ENCODE data around the gene FSHR.

DNA sequence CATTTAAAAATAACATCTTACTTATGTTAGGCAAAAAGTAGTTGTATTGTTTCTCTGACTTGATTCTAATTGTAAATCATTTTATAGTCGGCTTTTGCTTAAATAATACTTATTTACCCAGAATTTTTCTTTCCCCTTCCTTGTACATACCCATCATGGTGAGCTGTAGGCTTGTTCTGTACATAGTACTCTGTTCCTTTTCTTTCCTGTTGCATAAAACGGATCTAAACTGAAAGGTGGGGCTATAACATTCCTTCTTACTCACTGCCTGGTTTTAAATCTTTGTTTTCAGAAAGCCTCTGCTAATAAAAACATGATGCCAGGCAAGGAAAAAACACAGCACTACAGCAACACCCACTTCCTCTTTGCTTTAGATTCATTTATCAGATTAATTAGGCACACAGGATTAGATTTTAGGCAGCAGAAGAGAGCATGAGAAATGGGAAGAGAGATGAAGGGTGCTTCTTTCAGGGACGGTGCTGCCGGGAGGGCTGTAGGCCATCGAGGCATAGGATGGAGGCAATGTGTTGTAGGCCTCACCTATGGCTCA is 19.6 kb upstream of the STON1 start:
- PRO-cap: no peak

GRCh38 chr2:48528948-48529644 is 858 bp upstream of the STON1 start:
- PRO-cap: unidirectional peak, plus-strand start at chr2:48529383

- PRO-cap: no peak
These were observed at the start of gene FSHR for GRCh38 chr2:49154273-49154715. Gene FSHR (minus strand): TSS chr2:49154515.

DNA sequence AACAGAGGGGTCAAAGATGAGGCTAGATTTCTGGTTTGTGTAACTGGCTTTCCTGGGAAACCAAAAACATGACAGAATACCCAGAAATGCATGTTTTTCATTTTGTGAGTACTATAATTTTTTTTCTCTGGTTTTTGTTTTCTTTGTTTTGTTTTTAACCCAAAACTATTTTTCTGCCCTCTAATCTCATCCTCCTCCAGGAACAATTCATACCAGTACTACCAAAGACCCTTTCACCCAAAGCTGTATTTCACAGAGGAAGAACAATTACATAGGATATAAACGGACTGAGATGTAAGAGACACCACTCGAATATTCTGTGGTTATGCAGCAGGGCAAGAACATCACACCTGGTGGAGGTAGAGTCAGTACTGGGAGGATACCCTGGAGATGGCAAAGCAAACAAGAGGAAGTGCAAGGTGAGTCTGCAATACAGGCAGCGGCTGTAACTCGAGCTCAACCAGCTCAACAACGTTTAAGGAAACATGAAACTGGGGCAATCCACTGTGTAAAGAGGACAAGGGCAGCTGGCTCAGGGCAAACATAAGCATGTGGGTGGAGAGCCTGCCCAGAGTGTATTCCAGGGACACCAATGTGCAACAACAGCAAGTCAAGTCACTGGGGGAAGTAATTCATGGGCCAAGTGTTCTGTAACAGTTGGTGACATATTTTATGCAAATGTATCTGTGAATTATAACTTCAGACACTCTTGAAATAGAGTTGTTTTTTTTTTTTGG is 19.0 kb downstream of the NRXN1 start:
- PRO-cap: no peak

DNA sequence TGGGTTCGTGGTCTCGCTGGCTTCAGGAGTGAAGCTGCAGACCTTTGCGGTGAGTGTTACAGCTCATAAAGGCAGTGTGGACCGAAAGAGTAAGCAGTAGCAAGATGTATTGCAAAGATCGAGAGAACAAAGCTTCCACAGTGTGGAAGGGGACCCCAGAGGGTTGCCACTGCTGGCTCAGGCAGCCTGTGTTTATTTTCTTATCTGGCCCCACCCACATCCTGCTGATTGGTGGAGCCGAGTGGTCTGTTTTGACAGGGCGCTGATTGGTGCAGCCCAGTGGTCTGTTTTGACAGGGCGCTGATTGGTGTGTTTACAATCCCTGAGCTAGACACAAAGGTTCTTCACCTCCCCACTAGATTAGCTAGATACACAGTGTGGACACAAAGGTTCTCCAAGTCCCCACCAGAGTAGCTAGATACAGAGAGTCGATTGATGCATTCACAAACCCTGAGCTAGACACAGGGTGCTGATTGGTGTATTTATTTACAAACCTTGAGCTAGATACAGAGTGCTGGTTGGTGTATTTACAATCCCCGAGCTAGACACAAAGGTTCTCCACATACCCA is 747.8 kb upstream of the NRXN1 start:
- PRO-cap: no peak

DNA sequence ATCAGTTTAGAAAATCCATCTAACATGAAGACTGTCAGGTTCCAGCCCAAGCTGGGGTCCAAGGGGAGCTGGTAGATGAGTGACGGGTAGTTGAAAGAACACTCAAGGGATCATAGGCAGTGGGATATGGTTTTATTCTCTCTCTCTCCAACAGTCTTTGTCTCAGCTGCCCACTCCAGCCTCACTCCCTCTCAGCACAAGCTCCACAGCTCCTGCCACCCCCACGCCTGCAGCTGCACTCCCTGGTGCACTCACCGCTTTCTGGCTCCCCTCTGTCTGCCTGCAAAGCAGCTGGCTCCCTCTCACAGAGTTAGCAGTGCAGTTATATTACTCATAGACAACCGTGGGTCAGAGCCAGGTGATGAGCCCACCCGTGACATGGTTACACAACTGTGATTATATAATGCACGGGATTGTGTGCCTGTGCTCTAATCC is 277.0 kb upstream of the CHAC2 start:
- PRO-cap: no peak

DNA sequence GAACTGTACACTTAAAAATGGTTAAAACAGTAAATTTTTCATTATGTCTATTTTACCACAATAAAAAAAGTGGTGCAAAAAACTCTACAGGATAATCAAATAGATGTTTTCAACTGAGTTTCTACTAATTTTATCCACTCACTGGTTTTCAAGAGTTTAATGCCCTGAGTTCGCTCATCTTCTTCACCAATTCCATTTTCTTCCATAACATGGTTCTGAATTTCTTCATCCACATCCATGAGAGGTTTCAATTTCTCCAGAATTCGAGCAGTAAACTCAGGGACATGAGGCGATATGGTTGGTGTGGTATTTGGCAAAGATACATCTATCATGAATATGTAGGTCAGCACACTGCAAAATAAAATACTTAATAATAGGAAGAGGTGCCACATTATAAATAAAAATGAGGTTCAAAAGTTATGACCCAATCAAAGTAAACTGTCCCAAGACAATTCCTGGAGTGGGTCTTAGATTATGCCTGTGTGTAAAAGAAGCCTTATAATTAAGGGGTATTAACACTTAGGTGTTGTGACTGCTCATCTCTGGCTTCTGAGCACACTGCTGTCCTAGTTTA is 27.4 kb upstream of the GPR75 start:
- PRO-cap: no peak

- PRO-cap: no peak
These were observed 29.4 kb downstream of the C2orf73 start for GRCh38 chr2:54359929-54360571.

DNA sequence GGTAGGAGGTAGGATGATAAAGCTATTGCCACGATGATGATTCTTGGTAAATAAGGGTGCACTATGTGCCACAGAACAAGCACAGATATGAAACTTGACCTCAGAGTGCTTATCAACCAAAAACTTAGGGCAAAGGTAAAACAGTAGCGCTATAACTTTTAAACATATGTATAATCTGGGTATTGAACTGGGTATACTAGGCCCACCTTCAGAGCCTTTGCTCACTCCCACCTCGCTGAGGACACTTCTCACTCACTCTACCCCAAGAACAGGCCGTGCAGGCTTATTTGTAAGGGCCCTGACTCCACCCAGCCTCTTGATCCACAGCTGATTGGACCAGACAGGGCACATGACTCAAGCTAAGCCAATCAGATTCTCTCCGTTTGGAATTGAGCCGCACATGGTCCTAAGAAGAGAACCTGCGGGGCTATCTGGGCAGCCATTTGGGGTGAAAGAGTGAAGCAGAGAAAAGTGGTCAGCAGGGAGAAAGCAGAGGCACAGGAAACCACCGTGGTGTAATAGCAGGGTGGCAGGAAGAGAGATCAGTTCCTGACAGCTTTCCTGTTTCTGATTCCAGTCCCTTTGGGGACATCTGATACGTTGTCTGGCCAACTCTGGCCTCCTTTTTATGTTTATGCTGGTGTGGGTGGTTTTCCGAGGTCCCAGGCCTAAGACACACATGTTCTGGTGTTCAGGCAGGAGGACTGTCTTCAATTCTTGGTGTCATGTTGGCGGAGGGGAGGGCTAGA is 26.4 kb upstream of the SPTBN1 start:
- PRO-cap: no peak

- PRO-cap: no peak
These were observed 25.5 kb upstream of the SPTBN1 start for GRCh38 chr2:54430585-54431115.

- PRO-cap: bidirectional peak, plus-strand start at chr2:54455354, minus-strand start at chr2:54455239
These were observed 1.0 kb upstream of the SPTBN1 start for GRCh38 chr2:54455009-54455557.

GRCh38 chr2:54478763-54479255 is 22.7 kb downstream of the SPTBN1 start:
- PRO-cap: no peak

DNA sequence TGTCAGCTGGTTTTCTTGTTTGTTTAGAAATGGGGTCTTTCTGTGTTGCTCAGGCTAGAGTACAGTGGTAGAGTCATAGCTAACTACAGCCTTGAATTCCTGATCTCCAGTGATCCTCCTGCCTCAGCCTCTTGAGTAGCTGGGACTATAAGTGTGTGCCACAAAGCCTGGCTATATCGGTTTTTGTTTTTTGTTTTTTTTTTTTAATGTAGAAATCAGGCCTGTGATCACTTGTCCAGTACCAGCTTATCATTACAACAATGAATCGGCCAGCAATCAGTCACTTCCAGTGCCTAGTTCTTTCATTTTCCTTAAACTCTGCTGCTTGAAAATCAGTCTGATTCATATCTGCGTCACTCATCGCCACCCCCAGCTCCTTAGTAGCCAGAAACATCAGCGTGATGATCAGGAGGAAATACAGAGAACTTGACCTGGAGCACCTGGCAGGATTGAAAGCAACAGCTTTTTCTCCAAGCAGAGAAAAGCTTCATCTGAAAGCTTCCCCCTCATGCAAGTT is 75.3 kb downstream of the SPTBN1 start:
- PRO-cap: bidirectional peak, plus-strand start at position 420 of the sequence, minus-strand start at position 288 of the sequence

DNA sequence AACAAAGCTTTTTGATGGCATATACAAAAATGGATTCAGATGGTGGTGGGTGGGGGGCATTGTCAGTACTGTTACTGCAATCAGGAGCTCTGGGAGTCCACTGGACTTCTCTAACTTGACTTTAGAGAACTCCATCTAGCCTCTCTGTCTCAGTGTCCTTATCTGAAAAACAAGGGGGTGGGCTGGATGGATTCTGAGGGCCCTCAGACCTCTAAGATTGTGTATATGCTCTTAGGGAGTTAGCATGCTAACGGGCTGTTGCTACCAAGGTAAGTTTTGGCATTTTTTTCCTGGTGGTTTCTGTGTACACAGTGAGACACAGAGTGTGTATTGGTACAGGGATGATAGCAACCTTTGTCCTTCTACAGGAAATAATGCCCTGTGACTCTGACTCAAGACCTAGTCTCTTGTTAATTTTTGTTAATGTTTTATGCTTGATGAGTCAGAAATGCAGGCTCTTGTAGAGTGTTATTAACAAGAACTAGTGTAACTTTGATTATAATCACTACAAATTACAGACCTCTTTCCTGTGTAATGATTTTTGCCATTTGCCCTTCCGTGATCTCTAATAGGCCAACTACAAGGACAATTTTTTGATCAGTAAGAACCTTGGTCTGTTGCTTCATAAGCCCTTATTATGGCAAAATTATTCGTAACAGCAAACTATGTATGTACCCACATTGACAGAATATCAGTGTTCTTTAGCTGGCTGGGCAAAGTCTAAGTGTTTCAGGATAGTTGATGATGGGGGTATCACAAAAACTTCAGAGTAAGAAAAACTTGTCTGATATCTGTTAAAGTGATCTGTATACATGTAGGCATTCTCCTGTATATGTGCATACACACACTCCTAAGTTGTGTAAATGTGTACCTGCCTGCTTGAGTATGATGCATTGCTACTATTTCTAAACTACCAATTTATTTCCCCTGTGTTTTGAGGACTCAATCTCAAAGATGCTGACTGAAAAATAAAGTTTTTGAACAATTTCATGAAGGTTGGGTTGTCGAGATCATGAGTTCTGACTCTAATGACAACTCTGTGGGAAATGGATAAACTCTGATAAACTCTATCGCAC is 89.8 kb downstream of the SPTBN1 start:
- PRO-cap: bidirectional peak, plus-strand start at position 423 of the sequence, minus-strand start at position 219 of the sequence

- PRO-cap: unidirectional peak, plus-strand start at chr2:54555679
These were observed 99.2 kb downstream of the SPTBN1 start for GRCh38 chr2:54555195-54555942.

GRCh38 chr2:54568761-54569689 is 112.9 kb downstream of the SPTBN1 start:
- PRO-cap: no peak

GRCh38 chr2:54627882-54628486 is 95.5 kb upstream of the EML6 start:
- PRO-cap: no peak

DNA sequence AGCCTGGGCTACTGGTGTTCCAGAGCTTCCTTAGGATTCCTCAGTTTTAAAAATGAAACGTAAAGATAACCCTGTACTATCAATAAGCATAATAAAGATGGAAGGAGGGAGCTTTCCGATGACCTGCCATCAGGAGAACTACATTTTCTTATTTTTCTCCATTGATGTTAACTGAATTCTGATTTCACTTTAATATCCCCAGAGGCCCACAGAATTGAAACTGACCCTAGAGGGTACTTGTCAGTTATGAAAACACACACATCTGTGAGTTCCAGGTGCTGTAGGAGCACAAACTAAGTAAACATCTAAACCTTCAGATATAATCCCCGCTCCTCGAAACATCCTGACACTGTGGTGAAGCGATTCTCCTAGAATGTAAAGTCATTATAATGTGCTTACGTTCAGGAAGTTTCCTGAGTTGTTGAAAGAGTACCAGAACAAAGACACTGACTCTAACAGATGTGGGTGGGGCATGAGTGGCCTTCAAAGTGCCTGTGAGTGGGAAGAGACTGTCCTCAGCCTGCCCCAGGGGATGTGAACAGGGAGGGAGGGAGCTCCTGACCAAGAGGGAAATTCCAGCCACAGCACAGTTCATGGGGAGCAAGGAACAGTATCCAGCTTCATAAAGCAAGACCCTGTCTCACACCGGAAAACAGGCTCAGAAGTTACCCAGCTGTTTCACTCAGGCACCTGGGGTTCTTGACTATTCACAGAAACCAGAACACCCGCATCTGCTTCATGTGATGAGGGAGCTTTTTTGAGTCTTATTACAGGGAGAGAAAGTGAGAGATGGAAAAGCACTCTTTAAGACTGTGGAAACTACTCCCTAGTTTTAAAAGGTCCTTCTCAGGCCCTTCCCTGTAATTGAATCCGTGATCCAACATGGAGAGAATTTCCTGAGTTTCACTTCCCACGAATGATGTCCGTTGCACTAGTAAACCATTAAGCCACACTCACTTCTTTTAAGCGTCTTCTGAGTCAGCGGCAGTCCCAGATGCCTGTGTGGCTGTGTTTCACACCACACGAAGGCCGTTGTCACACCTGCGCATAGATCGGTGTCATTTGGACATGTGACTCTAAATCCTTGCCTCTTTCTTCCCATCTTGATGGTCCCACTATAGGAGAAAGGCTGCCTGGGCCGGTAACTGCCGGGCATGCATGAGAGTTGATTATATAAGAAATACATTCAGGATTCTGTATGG is 88.7 kb upstream of the EML6 start:
- PRO-cap: no peak

DNA sequence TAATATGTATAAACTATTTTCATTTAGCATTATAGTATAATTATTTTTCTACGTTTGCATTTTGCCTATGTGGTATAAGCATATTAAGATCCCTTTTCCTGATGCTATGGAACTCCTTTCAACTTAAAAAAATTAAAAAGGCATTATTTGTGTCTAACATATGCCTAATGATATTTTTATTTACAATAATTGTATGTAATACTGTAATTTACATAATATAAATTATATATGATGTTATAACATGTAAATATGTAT is 87.4 kb upstream of the EML6 start:
- PRO-cap: no peak

DNA sequence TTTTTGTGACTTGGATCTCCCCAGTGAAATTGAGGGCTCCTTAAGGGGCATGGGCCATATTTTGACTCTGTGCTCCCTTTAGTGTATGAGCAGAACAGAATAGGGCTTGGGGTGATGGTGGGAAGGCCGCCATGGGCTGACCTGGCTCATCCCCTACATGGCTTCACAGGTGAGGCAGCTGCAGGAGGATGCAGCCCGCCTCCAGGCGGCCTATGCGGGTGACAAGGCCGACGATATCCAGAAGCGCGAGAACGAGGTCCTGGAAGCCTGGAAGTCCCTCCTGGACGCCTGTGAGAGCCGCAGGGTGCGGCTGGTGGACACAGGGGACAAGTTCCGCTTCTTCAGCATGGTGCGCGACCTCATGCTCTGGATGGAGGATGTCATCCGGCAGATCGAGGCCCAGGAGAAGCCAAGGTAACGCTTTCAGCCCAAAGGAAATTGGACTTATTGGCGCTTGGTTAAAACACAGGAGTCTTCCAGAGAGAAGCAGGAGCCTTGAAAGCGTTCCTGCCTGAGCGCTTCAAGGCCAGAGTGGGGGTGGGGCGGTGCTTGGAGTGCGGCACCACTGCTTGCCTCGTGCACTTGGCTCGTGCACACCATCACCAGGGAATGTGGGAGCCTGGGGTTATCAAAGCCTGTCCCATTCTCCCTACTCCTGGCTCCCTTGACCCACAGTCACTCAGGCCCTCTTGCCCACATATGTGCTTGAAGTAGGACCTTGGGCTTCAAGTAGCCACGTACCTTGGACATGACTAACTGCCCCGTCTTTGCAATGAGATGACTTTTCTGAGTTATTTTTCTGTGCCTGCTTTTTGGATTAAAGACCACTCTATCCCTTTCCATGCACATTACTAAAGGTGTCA is 69.8 kb upstream of the EML6 start:
- PRO-cap: no peak